Colon Carcinoma Metastatic in the Brain (tissue), 2 donors: Measurements from ENCODE around the genes ZNF438 and ZEB1.

GRCh38 chr10:30783122-30783643 lies 153.6 kb upstream of the LYZL2 start:
- PRO-cap, 2 experiments = no peak in any of the 2 experiments

GRCh38 chr10:30785609-30785998 lies 156.1 kb upstream of the LYZL2 start:
- PRO-cap, 2 experiments = no peak in any of the 2 experiments

- PRO-cap, 2 experiments = no peak in any of the 2 experiments
Observed at GRCh38 chr10:30849114-30849815, 182.4 kb downstream of the ZNF438 start.

- PRO-cap, 2 experiments = no peak in any of the 2 experiments
Observed at GRCh38 chr10:30857525-30858225, 174.0 kb downstream of the ZNF438 start.

DNA sequence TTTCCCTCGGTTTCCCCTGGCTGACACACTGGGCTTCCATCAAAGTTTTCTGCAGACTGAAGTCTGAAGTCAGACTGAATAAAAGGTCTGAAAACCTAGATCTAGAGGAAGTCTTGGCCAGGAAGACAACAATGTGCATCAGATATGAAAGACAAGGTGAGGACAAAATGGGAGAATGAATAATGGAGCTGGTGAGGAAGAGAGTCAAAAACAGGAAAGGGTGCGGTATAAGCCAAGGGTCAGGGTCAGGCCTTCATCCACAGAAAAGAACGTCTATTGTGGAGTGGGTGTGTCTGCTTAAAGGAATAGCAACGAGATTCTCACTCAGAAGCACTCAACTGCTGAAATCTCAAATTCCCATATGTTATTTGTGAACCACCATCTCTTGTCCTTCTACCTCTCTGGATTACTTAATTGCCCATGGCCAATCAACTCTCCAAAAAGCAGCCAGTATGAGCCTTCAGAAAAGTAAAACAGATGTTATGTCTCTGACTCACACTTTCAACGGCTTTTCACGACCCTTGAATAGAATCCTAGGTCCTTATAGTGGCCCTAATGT lies 20.2 kb downstream of the ZNF438 start:
- PRO-cap, 2 experiments = no peak in any of the 2 experiments

DNA sequence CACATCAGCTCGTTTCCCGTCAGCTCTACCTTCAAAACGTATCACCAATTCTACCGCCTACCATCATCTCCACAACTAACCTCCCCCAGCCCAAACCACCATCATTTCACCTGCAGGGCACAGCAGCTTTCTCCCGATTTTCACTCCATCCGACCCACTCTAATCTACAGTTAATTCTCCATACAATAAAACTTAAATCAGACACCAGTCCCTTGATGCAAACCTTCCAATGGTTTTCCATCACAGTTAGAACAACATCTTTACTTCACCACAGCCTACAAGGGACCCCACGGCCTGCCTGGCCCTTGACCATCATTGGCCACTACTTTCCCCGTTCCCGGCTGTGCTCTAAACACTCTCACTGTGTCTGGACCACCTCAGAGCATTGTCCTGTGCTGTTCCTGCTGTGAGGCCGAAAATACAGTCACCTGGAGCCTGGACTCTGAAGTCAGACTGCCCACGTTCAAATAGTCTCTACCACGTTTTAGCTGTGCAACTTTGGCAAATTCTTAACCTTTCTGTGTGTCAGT lies 2.1 kb downstream of the ZNF438 start:
- PRO-cap, 2 experiments = no peak in any of the 2 experiments

DNA sequence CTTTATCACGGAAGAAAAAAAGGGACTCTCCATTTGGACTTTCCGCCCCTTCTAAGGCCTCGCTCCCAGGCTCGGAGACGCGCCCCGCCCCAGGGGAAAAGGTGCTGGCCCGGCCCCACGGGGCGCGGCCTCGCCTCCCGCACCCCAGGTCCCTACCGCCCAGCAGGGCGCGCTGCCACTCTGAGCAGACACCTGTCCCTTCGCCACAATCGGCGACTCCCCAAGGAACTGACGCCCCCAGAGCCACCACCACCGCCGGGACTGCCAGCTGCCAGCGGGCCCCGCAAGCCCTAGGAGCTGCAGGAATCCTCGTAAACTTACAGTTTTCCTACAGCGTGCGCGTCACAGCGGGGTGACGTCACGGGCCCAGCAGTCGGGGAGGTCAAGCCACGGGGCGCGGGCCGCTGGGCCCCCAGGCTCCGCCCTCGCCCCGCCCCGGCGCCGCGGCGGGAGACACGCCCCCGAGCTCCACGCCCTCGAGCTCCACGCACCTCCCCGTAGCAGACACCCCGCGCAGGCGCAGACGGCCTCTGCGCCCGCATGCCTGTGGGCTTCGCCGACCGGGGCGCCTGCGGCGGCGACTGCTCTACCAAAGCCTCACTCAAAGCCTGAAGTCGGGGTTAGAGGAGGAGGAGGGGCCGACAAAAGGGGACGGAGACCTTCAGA lies at the start of gene ZNF438:
TSS of gene ZNF438 (minus strand) at position 354 of the 666 bp plus-strand sequence.
- PRO-cap, 2 experiments = peak in 2 of 2 experiments; most common plus-strand start position 507 of the sequence (in 2); most common minus-strand start position 319 of the sequence (in 2)

DNA sequence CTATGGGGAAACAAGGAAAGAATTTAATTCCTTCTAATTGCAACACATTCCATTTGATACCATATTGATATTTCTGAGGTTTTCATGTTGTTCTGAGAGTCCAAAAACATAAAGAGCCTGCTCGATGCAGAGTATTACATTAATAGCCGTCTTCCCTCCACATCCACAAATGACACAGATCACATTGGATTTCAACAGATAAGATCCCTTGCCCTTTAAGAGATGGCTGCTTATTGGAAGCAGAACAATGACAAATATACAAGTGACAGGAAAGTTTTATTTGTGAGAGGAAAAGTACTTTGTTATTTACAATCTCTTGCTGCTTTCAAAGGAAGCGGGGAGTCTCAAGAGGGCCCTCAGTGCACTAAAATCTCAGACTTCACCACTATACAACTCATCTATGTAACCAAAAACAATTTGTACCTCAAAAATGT lies 42.3 kb upstream of the ZNF438 start:
- PRO-cap, 2 experiments = no peak in any of the 2 experiments

GRCh38 chr10:31099637-31100142 lies 68.0 kb upstream of the ZNF438 start:
- PRO-cap, 2 experiments = peak in 2 of 2 experiments; most common minus-strand start chr10:31099829 (in 1)

DNA sequence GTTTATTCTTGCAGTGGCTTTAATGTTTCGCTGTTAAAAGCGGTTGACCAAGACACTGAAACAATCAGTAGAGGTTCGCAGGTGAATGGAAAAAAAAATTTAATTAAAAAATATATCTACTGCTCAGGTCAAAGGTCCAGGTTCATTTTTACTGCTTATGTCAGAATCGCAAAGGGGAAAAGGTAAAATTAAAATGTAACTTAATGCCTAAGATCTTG lies 103.1 kb upstream of the ZNF438 start:
- PRO-cap, 2 experiments = no peak in any of the 2 experiments

GRCh38 chr10:31319154-31319323 lies at the start of gene ZEB1:
TSS of gene ZEB1 (plus strand) at chr10:31319216.
- PRO-cap, 2 experiments = peak in 2 of 2 experiments; most common plus-strand start chr10:31319216 (in 2)

DNA sequence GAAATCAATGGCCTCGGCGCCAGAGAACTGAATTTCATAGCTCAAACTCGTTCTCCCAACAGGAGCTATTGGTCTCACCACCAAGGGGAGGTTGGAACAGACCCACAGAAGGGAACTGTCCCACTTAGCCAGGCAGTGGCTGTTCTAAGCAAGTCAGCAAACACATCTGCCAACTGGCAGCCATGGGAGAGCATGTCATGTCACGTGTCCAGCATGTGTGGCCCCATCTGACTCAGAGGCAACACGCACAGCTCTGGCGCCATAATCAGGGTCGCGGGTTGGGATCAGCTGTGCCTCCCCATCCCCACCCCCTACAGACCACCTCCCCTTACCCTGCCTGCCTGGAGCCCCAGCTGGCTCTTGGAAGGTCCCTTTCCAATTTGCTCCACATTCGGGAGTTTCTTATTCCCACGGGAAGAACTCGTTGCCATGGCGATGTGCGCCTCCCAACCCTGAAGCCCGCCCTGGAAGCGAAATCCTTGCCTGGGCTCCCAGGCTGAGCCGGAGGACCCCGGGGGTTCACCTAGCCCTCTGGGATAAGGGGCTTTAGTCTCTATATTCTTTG lies 283.5 kb downstream of the ZEB1 start:
- PRO-cap, 2 experiments = no peak in any of the 2 experiments

GRCh38 chr10:31602988-31604070 lies 284.3 kb downstream of the ZEB1 start:
- PRO-cap, 2 experiments = no peak in any of the 2 experiments

DNA sequence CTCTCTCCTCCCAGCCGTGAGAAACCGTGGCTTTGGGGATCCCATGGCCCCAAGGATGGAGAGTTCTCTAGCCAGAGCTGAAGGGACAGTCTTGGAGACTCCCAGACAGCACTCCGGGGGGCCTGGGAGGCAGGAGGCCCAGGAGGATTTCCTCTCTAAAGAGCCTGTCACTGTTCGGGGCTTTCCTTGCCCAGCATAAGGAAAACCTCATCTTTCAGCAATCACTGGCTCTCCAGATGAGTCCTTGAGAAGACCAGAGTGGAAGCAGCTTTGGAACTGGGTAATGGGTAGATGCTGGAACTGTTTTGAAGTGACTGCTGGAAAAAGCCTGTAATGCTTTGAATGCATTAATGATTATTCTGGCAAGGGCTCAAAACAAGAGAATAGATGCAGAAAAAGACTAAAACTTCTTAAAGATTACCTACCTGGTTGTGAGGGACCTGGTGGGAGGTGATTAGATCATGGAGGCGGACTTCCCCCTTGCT lies 226.9 kb downstream of the ARHGAP12 start:
- PRO-cap, 2 experiments = no peak in any of the 2 experiments

- PRO-cap, 2 experiments = peak in 2 of 2 experiments; most common minus-strand start chr10:31760080 (in 2)
Observed at GRCh38 chr10:31759661-31760243, 168.9 kb downstream of the ARHGAP12 start.

DNA sequence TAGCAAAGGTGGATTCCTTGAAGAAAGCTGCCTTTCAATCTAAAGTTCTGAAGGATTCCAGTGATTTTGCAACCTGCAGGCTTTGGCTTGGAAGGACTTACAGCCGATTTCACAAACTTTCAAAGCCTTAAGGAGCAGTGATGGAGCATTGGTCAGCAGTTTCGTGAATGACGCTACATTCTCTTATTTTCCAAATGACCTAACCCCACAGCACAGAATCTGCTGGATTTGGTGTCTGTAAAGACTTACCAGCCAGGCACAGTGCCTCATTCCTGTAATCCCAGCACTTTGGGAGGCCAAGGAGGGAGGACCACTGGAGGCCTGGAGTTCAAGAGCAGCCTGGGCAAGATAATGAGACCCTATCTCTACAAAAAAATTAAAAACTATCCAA lies 167.4 kb downstream of the ARHGAP12 start:
- PRO-cap, 2 experiments = no peak in any of the 2 experiments

DNA sequence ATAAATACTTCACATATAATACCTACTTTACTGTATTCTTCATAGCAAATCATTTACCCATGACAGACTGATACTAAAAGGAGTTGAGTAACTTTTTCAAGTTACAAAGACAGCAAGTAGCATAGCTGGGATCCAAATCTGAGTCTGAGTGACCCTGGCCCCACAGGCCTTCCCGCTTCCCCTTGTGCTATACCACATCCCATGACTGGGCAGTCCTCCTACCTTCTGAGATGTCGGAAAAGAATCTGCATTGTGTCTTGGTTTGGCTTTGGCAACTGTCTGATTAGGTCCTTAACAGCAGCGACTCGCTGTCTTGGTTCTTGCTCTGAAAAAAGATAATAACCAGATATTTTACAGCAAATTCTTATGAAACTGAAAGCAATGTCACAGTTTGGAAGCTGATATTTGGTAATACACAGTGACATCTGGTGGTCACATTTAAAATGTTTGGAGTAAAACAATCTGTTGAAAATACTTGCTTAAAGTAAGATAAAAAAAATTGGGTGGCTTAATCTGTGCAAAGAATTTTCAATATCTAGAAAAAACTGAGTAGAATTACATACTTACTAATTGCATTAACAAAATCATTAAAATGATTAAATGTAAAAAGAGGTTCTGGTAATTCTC lies 120.1 kb downstream of the ARHGAP12 start:
- PRO-cap, 2 experiments = no peak in any of the 2 experiments

DNA sequence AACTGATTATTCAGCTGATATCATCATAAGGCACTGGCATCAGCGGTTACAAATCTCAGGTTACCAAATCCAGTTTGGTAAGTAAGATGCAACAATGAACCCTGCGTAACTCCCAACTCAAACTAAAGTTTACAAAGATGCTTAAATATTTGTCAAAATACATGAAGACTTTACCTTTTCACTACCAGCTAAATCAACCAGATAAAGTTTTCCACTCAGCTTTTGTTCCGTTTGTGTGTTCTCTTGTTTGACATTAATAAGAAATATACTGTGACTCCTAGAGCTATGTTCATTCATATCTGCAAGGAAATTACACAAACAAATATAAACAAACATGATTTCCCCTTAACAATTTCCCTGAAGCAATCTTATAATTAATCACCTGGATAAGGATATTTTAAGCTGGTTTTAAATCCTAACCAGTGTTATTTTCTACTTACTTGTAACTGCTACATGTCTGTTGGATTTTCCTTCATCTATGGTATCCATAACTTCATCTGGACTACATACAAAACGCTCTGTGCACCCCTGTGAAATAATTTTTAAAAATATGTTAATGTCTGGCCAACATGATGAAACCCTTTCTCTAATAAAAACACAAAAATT lies 19.0 kb downstream of the KIF5B start:
- PRO-cap, 2 experiments = no peak in any of the 2 experiments

- PRO-cap, 2 experiments = no peak in any of the 2 experiments
Observed at GRCh38 chr10:32348579-32348849, 1.6 kb upstream of the EPC1 start.

DNA sequence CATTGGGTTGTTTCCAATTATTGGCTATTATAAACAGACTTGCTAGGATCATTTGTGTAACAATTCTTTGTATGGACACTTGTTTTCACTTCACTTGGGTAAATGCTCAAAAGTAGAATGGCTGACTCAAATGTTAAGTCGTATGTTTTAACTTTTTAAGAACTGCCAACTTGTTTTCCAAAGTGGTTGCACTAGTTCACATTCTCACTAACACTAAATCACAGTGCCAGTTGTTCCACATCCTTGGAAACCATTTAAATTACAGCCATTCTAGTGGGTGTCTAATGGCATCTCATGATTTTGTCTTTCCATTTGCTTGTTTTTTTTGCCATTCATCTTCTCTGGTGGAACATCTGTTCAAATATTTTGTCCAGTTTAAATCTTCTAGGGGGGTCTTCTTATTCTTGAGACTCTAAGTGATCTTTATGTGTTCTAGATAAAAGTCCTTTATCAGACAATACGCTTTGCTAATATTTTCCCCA lies 64.1 kb downstream of the ITGB1 start:
- PRO-cap, 2 experiments = no peak in any of the 2 experiments